Esophagus muscularis mucosa (tissue), 4 donors: ENCODE measurements around a stretch of chr7.

DNA sequence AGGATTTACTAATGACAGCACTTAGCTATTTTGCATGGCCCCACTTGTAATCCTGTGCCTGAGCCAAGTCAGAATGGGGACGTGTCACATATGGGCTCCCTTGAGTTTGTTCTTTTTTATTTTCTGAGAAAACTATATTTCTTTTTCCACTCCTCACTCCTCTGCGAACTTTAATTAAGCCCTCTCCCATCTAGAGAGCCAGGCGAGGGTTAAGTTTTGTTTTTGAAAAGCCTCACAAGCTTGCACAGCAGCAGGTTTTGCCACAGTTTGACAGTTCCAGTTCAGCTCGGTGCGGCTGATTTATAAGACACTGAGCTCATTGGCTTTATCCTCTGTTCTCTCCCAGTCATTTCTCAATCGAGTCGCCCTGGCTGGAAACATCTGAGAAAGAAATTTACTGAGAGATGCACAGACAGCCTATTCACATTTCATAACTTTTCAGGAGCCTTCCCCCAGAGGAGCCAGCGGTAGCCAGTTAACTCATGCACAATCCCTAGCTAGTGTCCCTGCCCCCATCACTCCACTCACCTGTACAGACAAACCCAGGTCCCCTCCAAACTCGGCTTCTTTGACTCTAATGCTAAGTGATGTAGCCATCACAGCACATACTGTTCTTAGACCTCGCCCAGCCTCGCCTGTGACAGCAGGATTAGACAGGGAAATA lies 442.0 kb upstream of the NPVF start:
- PRO-cap: no peak
- RAMPAGE, long total RNA, 4 experiments: no peak in any of the 4 experiments

DNA sequence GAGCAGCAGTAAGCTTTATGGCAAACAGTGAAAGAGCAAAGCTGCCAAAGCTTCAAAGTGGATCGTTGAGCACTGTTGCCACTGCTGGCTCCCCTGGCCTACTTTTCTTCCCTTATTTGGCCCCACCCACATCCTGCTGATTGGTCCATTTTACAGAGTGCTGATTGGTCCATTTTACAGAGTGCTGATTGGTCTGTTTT lies 451.9 kb upstream of the NFE2L3 start:
- PRO-cap: no peak
- RAMPAGE, long total RNA, 4 experiments: no peak in any of the 4 experiments

DNA sequence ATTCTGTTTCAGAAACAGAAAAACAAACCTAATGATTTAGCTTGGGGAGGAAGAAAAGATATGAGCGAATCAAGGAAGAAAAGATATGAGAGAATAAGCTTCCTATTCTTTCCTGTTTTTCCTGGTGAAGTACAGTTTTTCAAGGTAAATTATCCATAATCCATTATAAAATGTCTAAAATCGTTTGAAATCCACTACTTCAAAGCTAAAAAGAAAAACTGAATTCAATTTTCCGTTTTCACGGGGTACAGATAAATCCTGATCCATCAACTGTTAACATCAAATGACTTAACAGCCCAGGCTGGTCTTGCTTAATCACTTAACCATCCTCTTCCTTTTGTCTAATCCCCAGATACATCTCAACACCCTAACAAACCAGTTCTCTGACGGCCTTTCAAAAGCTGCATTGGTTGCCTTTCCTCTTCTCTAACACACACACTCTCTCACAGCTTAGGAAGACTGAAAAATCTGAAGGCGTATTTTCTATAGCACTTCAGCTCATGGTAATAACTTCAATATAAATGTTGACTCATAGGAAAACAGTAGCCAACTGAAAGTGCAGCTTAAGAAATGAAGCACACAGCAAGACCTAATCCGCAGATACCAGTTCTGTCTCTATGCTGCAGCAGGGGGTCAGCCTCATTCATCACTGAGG lies 212.0 kb upstream of the NFE2L3 start:
- PRO-cap: no peak
- RAMPAGE, long total RNA, 4 experiments: no peak in any of the 4 experiments

DNA sequence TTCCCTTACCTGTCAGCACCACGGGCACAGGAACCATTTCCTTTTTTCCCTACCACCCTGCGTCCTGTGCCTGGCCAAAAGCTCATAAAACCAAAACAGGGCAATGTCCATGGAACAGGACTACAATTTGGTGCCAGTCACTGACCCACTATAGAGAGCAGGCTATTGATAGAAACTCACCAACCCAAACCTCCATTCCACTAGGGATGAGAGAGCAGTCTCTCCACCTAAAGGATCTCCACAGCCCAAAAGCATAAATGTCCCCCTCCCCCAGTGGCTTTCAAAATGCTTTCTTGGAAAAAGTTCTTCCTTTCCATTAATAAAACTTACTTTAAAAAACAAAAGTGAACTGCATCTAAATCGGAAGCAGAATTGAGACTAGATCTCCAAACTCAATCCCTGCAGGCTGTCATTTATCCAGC lies 202.9 kb upstream of the NFE2L3 start:
- PRO-cap: no peak
- RAMPAGE, long total RNA, 4 experiments: no peak in any of the 4 experiments

DNA sequence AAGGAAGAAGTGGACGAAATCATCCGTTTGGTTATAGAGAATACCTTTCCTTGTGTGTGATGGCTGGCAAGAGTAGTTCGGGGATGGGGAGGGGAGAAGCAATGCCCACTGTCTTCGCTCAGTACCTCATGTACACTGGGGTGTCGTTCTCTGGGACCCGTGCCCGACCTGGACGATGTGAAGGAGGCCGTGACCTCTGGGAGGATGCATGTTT lies 1.2 kb downstream of the NFE2L3 start:
- PRO-cap: no peak
- RAMPAGE, long total RNA, 4 experiments: no peak in any of the 4 experiments

DNA sequence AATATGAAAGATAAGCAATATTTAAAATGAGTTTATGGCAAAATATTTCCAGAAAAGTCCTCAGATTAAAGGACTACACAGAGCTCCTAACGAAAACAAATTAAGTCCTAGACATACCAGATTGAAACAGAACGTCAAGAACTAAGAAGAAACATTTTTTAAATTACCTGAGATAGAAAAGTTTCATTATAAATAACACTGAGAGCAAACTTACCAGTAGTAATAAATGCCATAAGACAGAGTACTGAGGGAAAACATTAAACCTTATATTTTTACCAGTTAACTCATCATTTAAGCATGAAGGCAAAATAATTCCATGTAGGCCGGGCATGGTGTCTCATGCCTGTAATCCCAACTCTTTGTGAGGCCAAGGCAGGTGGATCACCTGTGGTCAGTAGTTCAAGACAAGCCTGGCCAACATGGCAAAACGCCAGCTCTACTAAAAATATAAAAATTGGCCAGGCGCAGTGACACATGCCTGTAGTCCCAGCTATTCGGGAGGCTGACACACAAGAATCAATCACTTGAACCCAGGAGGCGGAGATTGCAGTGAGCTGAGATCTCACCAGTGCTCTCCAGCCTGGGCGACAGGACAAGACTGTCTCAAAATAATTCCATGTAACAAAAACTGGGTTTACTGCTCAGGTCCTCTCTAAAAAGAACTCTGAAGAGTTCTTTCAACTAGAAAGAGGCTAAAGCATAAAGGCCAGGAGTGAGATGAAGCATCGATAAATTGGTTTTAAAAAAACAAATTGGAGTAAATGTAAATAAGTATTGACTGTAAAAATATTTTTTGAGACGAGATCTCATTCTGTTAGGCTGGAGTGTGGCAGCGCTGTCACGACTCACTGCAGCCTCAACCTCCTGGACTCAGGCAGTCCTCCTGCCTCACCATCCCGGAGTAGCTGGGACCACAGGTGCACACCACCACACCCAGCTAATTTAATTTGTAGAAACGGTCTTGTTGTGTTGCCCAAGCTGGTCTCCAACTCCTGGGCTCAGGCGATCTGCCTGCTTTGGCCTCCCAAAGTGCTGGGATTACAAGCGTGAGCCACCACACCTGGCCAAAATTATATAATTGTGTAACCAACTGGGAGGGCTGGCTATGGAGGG lies 18.2 kb downstream of the HNRNPA2B1 start:
- PRO-cap: no peak
- RAMPAGE, long total RNA, 4 experiments: no peak in any of the 4 experiments

DNA sequence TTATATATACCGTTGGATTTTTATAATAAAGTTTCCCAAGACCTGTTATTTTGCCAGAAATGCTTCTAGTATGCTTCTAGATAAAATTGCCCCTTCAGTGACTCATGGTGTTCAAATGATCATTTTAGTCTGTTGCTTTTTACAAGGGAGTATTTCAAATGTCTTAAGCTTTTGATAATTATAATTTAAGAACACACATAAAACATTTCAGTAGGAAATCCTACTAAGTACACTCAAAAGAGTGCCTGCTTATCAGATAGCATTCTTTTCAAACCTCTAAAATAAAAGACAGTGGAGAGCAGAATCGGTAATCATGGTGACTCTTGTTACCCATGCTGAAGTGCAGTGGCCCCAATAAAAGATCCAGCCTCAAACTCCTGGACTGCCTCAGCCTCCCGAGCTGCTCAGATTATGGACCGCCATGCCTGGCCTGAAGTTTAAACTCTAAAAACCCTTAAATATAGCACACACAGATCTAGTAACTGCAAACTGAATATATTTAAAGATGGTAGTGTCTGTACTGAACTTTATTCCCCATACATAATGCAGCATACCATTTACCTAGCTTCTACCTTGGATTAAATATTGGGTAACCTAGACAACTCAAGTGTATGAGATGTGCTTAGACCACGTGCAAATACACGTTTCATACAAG lies 13.3 kb downstream of the HNRNPA2B1 start:
- PRO-cap: unidirectional peak, minus-strand start at position 374 of the sequence
- RAMPAGE, long total RNA, 4 experiments: no peak in any of the 4 experiments

DNA sequence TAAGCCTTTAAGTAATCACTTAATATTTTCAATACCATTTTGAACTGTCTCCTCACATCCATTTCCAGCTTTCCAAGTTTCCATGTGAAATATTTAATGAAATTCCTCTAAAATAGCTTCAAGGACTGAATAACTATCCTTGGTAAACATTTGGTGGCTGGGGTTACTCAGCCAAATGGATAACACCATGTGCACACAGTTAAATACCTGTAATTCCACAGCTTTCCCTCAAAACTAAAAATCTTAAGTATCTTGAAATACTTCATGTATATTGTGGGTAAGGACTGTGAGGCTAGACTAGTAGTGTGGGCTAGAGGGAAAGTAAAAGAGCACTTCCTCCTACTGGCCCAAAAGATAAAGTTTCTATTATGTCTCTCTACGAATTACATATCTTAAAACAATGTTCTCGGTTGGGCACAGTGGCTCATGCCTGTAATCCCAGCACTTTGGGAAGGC lies 6.8 kb downstream of the HNRNPA2B1 start:
- PRO-cap: no peak
- RAMPAGE, long total RNA, 4 experiments: no peak in any of the 4 experiments

GRCh38 chr7:26369431-26369787 lies 77.7 kb downstream of the SNX10 start:
- PRO-cap: no peak
- RAMPAGE, long total RNA, 4 experiments: no peak in any of the 4 experiments

- PRO-cap: no peak
- RAMPAGE, long total RNA, 4 experiments: no peak in any of the 4 experiments
Measured at GRCh38 chr7:26515157-26515930, 223.7 kb downstream of the SNX10 start.

DNA sequence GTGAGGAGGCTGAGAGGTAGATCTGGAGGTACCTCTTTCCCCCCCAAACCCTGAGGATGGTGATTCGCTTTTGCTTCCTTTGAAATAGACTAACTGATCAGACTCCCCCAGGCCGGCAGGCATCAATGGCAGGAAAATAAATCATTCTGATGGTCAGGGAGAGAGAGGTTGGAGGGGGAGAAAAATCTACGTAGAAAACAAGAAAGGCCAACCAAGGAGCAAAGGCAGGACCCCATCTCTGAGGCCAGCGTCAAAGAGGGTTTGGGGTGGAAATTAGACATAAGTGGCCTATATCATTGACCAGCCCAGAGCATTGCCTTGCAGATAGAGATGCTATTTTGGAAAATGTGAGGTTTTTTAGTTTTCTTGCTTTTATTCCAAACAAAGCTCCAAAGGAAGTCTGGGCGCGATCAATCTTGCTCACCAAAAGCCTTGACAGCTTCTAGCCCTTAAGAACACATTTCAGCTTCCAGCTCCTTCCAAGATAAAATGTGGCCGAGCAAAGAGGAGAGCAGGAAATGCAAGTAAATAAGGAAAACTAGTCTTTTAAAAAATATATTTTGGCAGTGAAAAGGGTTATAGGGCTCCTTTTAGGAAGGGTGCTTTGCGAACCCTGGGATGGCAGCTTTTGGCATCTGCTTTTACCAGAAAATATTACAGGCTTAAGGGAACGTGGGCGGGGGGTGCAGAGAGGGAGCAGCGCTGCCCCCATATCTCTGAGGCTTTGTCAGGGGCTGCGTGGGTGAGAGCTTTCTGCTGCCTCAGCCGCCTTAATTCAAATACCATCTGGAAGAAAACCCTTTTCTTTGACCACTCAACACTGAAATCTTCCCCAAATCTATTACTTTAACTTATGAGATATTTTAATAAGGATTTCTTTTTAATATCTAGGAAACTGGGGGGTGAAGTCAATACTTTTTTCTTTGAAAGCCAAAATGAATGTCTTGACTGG lies 2.1 kb upstream of the HOXA2 start:
- PRO-cap: no peak
- RAMPAGE, long total RNA, 4 experiments: no peak in any of the 4 experiments

GRCh38 chr7:27105228-27105844 lies 2.9 kb upstream of the HOXA2 start:
- PRO-cap: no peak
- RAMPAGE, long total RNA, 4 experiments: no peak in any of the 4 experiments

GRCh38 chr7:27106223-27107241 lies 4.0 kb upstream of the HOXA2 start:
- PRO-cap: unidirectional peak, plus-strand start at chr7:27106306; bidirectional peak, plus-strand start at chr7:27106357, minus-strand start at chr7:27106412; bidirectional peak, plus-strand start at chr7:27106911, minus-strand start at chr7:27106856; unidirectional peak, minus-strand start at chr7:27106960
- RAMPAGE, long total RNA, 4 experiments: no peak in any of the 4 experiments

DNA sequence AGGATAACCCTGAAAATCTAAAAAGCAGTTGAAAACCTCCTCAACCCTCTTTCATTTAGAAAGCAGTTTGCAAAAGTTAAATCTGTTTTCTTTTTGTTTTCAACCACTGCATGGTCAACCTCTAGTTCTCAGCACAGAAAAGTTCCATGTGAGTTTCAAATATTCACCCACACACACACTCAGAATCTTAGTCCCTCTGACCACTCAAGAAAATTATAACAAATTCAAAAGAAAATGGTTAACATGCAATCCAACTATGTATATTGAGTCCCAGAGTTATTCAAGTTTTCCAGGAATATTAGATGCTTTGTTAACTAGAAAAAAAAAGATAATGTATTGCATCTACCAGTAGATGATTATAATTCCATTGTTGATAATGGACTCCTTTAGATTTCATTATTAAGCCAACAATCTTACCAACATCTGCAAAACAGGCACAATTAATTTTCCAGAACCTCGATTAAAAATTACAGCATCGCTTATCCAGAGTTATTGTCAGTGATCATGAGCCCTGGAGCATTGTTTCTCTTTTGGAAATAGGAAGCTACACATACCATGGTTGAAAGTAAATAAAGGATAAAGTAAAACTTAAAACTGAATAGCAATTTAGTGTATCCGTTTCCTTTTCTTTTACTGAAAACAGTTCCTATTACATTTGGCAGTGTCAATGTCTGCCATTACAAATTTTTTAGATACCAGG lies 9.7 kb upstream of the HOXA2 start:
- PRO-cap: no peak
- RAMPAGE, long total RNA, 4 experiments: no peak in any of the 4 experiments

- PRO-cap: unidirectional peak, plus-strand start at chr7:27151052; unidirectional peak, plus-strand start at chr7:27151288
- RAMPAGE, long total RNA, 4 experiments: no peak in any of the 4 experiments
Measured at GRCh38 chr7:27150422-27151451, 1.6 kb downstream of the HOXA3 start.

- PRO-cap: no peak
- RAMPAGE, long total RNA, 4 experiments: no peak in any of the 4 experiments
Measured at GRCh38 chr7:27154739-27155386, 1.6 kb downstream of the HOXA7 start.

DNA sequence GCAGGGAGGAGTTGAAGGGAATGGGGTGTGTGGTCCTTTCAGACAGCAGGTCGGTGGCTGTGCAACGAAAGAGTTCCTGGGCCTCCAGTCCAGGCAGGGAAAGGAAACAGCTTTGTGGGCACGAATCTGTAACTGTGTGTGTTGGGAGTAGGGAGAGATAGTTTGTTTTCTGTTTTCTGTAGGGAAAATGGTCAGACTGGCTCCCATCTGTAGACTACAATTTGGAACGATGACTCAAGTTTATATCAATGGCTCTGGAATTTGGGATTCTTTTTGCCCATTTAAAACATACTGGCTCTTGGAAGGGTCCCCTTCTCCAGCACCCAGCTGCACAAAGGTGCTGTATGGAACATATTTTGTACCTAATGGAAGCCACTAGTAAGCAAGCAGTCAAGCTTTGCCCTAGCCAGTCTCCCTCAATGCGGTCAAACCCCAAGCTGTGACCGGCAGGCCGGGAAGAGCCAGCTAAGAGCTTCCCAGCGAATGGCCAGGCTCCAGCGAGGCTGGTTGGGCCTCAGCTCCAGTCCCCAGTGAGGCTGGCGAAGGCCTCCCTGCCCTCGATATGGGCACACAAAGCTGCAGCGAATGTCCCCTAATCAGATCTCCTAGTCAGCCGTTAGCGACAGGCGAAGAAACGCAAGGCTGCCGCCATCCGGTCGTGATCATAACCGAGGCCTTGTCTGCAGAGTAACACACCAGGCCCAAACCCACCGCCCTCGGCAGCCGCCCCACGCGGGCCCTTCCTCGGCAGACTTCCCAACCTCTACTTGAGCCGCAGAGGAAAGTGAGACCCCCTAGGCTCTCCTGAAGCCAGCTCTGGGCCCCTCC lies 2.8 kb upstream of the HOXA9 start:
- PRO-cap: no peak
- RAMPAGE, long total RNA, 4 experiments: no peak in any of the 4 experiments

- PRO-cap: no peak
- RAMPAGE, long total RNA, 4 experiments: no peak in any of the 4 experiments
Measured at GRCh38 chr7:27170232-27170750, 3.8 kb downstream of the HOXA10 start.

- PRO-cap: no peak
- RAMPAGE, long total RNA, 4 experiments: no peak in any of the 4 experiments
Measured at GRCh38 chr7:27176383-27176743, 2.2 kb upstream of the HOXA10 start.

DNA sequence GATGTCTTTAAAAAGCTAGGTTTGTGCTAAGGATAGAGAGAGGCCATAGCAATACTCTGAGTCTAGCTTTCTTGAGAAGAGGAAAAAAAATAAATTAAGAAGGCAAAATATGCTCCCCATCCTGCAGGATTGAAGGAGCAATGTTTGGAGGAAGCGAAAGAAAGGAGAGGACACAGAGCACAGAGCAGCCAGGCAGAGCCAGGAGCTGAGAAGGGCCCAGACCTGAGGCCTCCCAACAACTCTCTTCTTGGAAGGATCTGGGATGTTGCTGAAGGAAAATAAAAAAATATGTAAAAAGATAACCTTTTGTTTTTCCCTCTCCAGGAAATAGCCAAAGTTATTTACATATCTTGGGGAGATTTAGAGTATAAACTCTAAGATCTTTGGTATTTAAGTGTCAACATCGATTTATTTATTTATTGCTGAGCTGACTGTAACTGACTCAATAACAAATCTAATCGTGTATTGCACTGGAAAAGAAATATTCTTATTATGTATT lies 1.6 kb upstream of the HOXA11 start:
- PRO-cap: no peak
- RAMPAGE, long total RNA, 4 experiments: no peak in any of the 4 experiments